Skeletal muscle satellite cell (primary cell): ENCODE results near the gene PDE6A.

GRCh38 chr5:149280610-149281247 is 9.1 kb downstream of the AFAP1L1 start:
- CAGE, long polyA plus RNA: no peak

GRCh38 chr5:149320625-149321542 is 24.4 kb upstream of the GRPEL2 start:
- CAGE, long polyA plus RNA: no peak

- CAGE, long polyA plus RNA: no peak
These were observed 3.4 kb upstream of the IL17B start for GRCh38 chr5:149382441-149383038.

DNA sequence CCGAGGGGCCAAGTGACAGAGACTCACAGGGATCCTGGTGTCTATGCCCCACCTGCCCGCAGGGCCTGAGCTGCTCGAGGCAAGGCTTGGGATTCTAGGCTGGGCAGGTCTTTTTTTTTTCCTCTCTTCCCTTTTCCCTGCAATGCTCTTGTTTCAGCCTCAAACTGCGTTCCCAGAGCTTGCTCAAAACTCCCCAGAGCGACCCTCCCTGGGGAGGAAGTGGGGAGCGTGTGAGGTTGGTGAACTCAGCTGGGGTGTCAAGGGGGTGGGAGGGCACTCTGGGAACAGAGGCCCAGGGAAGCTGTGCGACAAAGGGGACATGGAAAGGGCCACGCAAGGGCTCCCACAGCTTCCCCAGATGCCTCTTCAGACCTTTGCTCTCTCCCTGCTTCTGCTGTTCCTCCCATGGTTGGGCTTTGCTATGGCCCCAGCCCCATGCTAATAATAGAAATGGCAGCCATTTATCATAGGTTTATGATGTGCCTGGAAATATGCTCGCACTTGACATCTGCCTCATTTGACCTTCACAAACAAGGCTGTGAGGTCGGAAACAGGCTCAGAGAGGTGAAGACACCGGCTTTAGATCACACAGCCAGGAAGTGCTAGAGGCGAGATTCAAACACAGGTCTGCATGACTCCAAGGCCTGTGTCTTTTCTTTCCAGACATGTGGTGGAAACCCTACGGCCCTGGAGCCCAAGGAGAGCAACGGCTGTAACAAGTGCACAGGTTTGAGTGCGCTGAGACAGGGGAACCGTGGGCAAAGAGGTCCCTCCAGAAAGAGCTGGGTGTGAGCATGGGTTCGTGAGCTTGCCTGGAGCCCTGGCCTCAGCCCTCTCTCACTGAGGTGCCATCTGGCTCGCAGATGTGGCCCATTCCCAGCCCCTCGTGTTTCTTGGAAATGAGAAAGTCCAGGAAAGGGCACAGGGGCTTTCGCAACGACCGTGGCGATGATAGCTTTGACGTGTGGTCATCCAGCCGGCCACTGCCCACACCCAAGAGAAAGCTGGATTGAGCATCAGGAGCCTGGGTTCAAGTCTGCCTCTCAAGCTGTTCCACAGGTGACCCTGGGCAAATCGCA is 41.1 kb upstream of the IL17B start:
- CAGE, long polyA plus RNA: no peak

DNA sequence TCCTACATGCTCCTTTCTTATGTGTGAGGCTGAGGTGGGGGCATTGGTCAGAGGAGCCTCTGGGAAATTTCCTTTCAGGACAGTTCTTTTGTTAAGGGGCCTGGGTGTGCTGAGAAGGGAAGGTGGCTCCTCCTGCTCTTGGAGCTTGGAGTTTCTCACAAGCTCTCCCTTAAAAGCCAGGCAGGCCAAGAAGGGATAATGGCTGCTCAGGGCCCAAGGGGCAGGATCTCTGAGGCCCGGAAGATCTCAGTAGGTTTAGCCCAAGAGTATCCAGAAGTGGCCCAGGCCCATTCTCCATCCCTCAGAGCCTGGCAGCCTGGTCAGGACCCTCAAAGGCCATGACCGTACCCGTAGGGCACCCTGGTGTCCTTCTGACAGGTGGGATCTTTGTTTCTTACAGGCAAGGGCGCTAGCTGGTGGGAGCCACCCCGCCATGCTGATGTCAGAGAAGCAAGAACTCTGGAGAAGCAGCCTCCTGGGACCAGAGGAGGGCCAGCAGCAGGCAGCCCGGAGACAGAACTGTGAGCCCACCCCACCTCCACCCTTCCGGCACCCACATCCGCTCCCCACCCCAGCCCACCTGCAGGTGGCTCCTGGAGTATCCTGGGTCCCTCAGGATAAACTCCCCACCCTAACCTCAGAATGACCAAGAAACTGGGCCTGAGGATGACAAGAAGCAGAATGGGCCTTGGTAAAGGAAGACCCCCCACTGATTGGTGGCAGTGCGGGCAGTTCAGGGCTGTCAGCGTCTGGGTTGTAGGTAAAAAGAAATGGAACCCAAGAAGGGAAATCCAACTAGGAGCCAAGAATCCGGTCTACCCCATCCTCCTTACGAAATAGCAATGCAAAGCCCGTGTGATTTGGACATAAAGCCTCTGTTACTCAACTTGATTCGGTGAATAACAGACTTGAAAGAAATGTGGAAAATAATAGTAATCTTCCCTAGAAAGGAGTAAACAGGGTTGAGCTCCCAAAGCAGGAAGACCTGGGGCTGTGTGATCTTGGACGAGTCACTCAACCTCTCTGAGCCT is 42.3 kb upstream of the IL17B start:
- CAGE, long polyA plus RNA: no peak

- CAGE, long polyA plus RNA: no peak
These were observed 85.7 kb upstream of the IL17B start for GRCh38 chr5:149464566-149465410.

DNA sequence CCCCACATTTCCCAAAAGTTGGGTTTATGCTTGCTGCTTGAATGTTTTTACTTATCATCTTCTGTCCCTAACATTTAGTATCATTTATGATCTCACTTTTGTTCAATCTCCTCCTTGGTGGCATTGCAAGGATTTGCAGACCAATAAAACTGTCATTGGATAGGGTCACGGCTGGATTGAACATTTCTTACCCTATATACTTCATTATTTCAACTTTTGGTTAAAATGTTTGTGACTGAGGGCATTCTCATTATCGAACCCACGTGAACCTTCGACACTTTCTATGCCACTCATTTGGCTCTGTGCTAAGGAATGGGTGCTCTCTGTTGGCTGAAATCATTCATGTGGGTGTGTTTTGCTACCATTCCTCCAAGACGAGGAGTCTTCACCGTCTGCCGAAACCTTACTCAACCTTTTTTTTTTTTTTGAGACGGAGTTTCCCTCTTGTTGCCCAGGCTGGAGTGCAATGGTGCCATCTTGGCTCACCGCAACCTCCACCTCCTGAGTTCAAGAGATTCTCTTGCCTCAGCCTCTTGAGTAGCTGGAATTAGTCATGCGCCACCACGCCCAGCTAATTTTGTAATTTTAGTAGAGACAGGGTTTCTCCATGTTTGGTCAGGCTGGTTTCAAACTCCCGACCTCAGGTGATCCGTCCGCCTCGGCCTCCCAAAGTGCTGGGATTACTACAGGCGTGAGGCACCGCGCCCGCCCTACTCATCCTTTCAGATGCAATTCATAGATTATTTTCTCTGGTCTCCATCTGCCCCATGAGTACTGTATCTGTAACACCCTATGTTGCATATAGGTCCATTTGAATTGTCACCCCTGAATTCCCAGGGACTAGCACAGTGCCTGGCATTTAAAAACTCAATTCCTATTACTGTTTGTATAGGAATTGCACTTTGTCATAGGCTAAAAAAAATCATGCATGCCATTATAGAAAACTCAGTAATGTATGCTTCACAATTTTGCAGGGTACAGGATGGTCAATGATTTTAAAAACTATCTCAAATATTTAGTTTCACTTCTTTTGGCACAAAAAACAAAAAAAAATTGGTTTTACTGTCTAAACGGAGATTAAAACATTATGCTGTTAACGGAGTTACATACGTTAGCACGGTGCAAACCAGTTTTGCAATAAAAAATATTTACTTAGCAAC is 62.3 kb downstream of the CSNK1A1 start:
- CAGE, long polyA plus RNA: no peak

- CAGE, long polyA plus RNA: no peak
These were observed 10.5 kb upstream of the CSNK1A1 start for GRCh38 chr5:149561669-149562282.

- CAGE, long polyA plus RNA: no peak
These were observed 56.5 kb downstream of the ARHGEF37 start for GRCh38 chr5:149637898-149638126.

DNA sequence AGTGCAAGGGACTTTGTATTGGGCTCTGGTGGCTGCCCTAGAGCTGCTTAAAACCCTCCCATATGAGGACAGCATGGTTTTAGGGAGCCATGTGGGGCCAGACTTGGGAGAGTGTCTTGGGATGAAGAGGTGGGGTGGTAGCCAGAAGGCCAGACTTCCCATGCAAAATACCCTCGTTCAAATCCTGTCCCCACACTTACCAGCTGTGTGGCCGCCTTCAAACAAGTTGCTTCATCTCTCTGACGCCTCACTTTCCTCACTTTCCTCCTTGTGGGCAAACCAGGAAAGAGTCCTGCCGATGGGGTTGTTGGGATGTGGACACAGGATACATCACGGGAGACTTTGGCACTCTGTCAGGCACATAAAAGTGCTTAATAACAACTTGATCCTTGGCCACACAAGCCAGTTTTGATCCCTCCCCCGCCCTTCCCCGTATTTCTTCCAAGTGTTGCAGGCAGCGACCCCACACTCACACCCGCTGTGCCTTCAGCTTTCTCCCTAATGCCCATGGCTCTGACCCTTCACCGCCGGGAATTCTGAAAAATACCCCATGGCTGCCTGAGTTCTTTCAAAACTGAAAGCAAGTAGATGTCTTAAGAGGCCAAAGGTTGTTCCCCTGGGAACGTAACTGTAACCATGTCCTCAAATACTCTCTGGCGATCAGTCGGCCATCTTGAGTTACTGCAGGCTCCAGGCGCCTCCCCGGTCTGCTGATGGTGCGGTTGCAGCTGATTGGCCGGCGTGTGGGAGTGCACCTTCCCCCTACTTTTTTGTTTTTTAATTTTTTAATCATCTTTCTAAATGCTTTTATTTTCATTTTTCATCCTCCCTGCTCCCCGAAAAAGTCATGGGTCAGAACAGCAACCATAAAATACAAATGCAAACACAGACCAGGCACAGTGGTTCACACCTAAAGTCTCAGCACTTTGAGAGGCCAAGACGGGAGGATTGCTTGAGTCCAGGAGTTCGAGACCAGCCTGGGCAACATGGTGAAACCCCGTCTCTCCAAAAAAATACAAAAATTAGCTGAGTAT is 59.8 kb downstream of the ARHGEF37 start:
- CAGE, long polyA plus RNA: no peak

GRCh38 chr5:149693852-149694500 is 36.1 kb upstream of the PPARGC1B start:
- CAGE, long polyA plus RNA: no peak

GRCh38 chr5:149702674-149702987 is 27.5 kb upstream of the PPARGC1B start:
- CAGE, long polyA plus RNA: no peak

DNA sequence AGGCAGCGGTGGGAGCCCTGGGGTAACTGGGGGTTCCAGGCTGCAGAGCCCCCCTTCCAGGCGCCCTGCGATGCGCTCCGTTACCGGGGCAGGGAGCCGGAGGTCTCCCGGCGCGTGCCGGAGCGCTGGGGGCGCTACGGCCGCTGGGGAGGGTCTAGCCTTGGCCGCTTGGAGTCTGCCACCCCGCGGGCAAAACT is 288 bp downstream of the PPARGC1B start:
- CAGE, long polyA plus RNA: no peak

- CAGE, long polyA plus RNA: no peak
These were observed 736 bp downstream of the PPARGC1B start for GRCh38 chr5:149730697-149731394.

DNA sequence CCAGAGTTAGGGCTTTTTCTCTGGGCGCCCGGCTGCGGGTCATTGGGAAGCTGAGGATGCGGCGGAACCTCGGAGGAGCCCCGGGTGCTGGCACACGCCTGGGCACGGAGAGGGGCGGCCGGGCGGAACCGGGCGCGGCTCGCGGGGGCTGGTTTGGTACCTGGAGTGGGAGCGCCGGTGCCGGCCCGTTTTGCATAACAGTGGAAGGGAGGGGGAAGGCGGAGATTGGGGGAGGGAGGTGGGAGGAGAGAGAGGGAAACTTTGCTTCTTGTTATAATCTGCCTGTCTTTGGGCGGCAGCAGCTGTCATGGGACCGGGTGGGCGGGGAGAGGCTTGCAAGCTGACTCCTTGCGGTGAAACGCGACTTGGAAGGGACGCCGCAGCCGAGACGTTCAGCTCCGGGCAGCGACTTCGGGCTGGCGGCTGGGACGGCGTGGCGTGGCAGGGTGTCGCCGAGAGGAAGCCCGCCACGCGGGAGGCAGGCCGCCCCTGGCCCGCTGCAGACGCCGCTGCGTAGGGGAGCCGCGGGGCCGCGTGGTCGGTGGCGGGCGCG is 1.4 kb downstream of the PPARGC1B start:
- CAGE, long polyA plus RNA: no peak

GRCh38 chr5:149782447-149783137 is 52.5 kb downstream of the PPARGC1B start:
- CAGE, long polyA plus RNA: no peak

DNA sequence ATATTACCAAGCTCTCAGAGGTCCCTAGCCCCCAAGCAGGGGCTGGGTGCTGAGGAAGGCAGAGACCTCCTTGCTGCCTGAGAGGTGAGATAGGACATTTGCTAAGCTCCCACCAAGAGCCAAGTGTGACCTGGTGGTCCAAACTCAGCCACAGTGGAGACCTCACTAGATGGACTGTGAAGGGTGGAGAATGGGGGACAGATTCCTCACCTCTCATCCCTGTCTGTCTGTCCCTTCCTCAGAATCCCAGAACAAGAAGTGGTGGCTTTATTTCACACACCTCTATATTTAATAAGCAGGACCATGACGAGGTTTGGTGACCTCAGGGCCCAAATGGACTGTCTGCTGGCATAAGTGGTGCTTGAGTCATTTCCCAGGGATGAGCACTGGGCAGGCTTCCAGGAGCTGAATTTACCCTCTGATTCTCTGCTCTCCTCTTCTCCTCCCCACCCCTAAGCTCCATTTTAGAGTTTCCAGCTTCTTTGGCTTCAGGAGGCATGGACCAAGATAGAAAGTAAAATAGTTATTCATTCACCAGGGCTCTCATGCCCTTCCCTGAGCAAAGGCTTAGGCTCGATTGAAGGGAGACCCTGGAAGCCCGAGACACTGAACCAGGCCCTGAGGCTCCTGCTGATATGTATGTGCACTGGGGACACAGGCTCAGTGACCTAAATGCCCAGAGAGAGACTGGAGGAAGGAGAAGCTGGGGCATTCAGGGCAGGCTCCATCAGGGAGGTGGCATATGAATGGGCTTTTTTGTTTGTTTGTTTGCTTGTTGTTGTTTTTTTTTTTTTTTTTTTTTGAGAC is 69.0 kb downstream of the PPARGC1B start:
- CAGE, long polyA plus RNA: no peak

DNA sequence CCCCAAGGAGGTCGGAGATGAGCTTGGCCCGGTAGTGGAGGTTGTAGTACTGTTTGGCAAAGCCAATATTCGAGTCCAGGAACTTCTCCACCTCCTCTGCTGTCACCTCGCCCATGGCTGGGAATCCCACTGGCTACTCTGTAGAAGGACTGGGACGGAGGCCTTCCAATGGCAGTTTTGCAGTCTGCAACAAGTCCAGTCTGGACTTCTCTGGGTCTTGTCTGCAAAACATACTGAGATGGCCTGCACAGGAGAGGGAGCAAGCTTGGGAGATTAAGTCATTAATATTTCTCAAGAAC is at the start of gene PDE6A:
Gene PDE6A (minus strand): TSS at position 235 of the 299 bp plus-strand sequence.
- CAGE, long polyA plus RNA: no peak

DNA sequence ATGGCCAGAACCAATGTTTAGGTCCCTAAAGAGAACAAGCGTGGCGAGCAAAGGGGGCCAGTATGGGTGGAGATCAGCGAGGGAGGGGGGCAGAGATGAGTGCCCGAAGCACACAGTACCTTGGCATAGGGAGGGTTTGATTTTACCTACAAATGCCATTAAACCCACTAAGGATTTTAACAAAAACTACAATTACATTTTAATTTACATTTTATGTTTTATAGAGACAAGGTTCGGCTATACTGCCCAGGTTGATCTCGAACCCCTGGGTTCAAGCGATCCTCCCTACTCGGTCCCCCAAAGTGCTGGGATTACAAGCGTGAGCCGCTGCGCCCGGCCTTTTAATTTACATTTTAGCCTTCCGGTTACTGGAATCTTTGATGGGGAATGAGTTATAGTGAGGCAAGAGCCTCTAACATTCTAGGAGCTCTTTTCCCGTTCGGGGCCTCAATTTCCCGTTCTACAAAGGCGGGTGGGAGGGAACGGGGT is 581 bp upstream of the SLC26A2 start:
- CAGE, long polyA plus RNA: no peak

DNA sequence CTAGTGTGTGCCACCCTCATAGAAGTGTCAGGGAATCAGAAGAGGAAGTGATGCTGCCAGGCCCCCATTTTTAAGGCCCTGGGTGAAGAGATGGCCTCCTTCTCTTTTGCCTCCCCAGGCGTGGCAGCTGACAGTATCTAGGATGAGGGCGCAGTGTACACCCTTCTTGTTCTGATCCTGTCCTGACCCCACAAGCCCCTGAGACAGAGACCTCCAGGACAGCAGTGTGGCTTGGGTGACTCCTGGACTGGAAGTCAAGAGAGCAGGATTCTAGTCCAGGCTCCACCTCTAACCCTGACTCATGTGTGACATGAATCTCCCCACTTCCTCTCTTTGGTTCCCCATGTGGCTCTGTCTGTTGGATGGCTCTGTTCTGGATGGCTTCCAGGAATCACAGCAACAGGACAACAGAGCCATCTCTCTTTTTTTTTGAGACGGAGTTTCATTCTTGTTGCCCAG is 27.7 kb downstream of the CSF1R start:
- CAGE, long polyA plus RNA: no peak